A549 (cell line): Measurements from ENCODE around the genes CD109 and MEI4.

GRCh38 chr6:71294009-71294949 is 5.7 kb downstream of the OGFRL1 start:
- PRO-cap: no peak
CAGE:
- cytosol, long polyA plus RNA: no peak
- long polyA plus RNA: no peak
- nucleus, long polyA plus RNA: no peak

DNA sequence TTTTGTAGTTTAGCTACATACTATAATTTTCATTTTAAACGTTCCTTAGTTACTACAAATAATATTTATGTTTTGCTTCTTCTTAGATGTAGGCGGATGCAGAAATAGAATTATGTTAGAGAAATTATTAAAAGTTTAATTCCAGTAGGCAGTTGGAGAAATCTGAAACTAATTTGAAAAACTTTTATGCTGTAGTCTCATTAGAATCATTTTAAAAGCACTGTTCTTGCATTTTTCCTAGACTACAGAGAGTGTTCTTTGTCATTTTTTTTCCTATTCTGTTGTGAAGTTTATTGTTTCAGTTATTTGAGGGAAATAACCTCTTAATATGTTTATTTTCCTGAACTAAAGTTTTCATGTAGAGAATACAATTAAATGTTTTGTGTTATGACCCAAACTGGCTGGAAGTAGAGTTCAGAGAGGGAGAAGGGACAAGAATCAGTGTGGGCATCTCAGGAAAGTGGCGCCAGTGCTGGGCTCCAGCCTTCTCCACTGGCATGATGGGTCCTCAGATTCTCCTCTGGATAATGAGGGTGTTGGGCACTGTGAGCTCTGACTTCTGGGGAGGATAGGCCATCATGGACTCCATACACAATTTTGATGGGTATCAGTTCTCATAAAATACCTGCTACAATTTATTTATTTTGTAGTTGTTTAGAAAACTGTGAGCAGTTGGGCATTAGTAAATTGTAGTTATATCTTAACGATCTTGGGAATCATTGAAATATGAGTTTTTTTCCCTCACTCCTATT is 18.3 kb downstream of the OGFRL1 start:
- PRO-cap: no peak
CAGE:
- cytosol, long polyA plus RNA: no peak
- long polyA plus RNA: no peak
- nucleus, long polyA plus RNA: no peak

GRCh38 chr6:72274253-72274572 is 347.7 kb upstream of the KCNQ5 start:
- PRO-cap: no peak
CAGE:
- cytosol, long polyA plus RNA: no peak
- long polyA plus RNA: no peak
- nucleus, long polyA plus RNA: no peak

DNA sequence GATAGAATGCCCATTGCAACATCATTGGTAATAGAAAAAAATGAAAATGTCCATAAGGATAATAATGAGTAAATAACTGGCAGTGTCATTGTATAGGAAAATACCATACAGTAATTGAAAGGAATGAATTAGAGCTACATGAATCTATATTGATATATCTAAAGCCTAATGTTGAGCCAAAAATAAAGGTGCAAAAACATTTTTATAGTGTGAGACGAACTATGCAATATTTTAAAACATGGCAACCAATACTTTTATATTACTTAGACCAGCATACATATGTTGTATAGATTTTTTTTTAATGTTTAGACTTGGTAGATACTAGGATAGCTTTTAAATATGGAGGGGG is 26.4 kb downstream of the KCNQ5 start:
- PRO-cap: no peak
CAGE:
- cytosol, long polyA plus RNA: no peak
- long polyA plus RNA: no peak
- nucleus, long polyA plus RNA: no peak

DNA sequence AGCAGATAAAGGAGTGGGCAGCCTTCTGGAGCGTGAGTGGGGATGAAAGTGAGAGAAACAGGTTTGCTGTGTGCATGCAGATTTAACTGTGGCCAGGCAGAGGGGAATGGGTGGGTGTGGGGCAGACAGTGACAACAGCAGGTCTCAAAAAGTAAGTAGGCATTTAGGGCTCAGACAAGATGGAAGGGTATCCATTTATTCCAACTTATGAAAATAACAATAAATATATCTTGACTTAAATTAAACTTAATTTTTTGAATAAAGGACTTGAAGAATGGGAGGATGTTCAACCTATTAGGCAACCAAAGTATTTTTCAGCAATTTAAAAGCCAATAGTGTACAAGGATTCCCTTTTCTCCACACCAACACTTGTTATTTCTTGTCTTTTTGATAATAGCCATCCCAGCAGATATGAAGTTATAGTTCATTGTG is 149.2 kb downstream of the KCNQ5 start:
- PRO-cap: no peak
CAGE:
- cytosol, long polyA plus RNA: no peak
- long polyA plus RNA: no peak
- nucleus, long polyA plus RNA: no peak

GRCh38 chr6:73264249-73265015 is 1.4 kb upstream of the KHDC1 start:
- PRO-cap: no peak
CAGE:
- cytosol, long polyA plus RNA: no peak
- long polyA plus RNA: no peak
- nucleus, long polyA plus RNA: no peak

- PRO-cap: unidirectional peak, minus-strand start at chr6:73373314
CAGE:
- cytosol, long polyA plus RNA: no peak
- long polyA plus RNA: no peak
- nucleus, long polyA plus RNA: no peak
Observed at GRCh38 chr6:73373046-73373409, 3.3 kb upstream of the OOEP start.

- PRO-cap: no peak
CAGE:
- cytosol, long polyA plus RNA: no peak
- long polyA plus RNA: no peak
- nucleus, long polyA plus RNA: start-site peak on the minus strand at chr6:73519371-73519406, 40 and 16 reads in 2 replicates
Observed at GRCh38 chr6:73518735-73519467, 1.9 kb downstream of the EEF1A1 start.

DNA sequence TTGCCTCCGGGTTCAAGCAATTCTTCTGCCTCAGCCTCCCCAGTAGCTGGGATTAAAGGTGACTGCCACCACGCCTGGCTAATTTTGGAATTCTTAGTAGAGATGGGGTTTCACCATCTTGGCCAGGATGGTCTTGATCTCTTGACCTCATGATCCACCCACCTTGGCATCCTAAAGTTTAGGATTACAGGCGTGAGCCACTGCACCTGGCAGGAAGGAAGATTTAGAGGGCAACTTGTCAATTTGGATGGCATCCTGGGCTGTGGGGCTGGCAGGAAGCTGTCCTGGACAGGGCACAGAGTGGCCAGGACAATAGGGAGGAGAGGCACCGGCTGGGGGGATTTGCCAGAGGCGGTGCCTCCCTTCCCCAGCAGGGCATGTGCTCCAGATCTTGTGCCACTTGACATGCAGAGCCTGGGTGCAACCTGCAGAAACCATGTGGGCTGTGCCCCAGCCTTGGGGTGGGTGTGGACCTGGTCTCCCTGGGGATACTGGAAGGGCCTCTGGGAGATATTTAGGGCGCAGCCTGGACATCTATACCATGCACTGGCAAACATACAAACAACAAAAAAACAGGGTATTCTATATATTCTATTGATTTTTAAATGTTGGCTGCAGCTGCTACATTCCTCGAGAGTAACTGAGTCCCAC is 58.5 kb upstream of the EEF1A1 start:
- PRO-cap: no peak
CAGE:
- cytosol, long polyA plus RNA: no peak
- long polyA plus RNA: no peak
- nucleus, long polyA plus RNA: no peak

- PRO-cap: no peak
CAGE:
- cytosol, long polyA plus RNA: start-site peak on the minus strand at chr6:73696235-73696297, 14 and 17 reads in 2 replicates
- long polyA plus RNA: no peak
- nucleus, long polyA plus RNA: start-site peak on the plus strand at chr6:73695783-73695963, 561 and 2,578 reads in 2 replicates; start-site peak on the minus strand at chr6:73696246-73696294, 12 and 10 reads in 2 replicates
Observed at GRCh38 chr6:73695457-73696746, at the start of gene CD109. CD109 (plus strand) TSS chr6:73696203.

- PRO-cap: no peak
CAGE:
- cytosol, long polyA plus RNA: no peak
- long polyA plus RNA: no peak
- nucleus, long polyA plus RNA: no peak
Observed at GRCh38 chr6:74606854-74607151, 599.0 kb downstream of the COL12A1 start.

DNA sequence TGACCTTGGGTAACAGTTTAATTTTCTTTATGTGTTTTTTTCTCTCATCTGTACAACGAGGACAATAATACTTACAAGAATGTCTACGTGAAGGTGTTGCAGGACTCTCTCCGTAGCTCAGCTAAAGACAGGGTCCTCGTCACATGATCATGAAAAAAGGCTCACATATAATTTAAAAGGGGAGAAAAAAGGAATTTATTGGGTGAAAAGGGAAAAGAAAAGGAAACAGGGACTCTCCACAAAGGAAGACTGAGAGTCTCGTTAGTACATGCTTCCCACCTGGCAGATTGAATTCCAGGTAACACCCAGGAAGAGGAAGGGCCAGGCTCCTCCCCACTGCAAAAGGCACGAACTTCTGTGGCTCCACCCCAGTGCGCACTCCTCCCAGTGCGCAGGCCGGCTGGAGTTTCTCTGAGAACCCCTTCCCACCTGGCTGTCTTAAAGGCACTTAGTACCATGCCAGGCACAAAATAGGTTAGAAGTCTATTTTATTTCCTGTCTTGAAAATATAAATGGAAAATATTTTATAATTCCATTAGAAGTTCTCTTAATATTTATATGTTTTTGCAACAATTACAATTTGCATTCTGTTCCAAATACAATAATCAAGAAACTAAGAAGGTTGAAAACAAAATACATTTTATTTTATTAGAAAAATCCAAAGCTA is 129.9 kb downstream of the COL12A1 start:
- PRO-cap: no peak
CAGE:
- cytosol, long polyA plus RNA: no peak
- long polyA plus RNA: no peak
- nucleus, long polyA plus RNA: no peak

DNA sequence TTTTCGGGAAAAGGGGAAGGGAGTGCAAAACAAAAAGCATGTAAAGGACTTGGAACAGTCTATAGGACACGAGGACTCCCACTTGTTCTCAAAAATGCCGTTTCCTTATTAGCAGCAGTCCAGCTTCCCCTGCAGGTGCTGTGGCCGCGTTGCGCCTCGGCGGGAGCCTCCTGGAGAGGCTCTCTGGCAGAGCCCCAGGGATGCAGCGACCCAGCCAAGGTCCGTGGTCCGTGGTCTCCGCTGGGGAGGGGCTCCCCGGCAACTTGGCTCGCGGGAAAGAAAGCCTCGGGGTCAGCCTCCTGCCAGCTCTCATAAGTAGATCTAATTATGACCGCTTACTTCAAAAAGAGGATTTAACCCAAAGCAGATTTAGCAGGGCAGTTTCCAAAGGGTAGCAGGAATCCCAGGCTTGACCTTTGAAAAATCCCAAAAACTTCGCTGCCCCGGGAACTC is 65.0 kb upstream of the TMEM30A start:
- PRO-cap: no peak
CAGE:
- cytosol, long polyA plus RNA: no peak
- long polyA plus RNA: no peak
- nucleus, long polyA plus RNA: no peak

DNA sequence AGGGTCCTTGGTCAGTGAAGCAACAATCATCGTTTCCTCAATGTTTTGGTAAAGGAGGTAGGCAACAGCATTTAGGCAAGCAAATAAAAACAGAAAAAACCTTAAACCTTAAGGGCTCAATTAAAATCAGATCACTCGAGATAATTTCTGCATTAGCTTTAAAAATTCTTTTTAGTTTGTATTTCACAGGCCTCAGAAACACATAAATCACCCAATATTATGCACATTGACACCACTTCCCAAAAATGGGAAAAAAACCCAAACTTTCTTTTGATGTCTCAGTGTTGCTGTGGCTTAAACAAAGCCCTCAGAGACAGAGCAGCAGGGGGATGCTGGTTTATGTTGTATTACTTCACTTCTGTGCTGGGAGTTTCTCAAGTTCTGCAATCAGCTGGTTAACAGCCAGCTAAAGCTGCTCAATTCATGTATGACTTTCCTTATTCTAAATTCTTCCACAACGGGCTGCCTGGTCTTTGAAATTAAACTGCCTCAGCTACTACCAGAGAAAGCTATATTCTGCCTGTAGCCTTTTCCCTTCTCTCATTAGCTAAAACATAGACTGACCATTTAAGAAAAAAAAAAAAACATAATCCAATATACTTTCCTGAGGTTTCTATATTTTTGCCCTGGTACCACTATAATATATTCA is 5.6 kb downstream of the FILIP1 start:
- PRO-cap: no peak
CAGE:
- cytosol, long polyA plus RNA: no peak
- long polyA plus RNA: no peak
- nucleus, long polyA plus RNA: no peak

DNA sequence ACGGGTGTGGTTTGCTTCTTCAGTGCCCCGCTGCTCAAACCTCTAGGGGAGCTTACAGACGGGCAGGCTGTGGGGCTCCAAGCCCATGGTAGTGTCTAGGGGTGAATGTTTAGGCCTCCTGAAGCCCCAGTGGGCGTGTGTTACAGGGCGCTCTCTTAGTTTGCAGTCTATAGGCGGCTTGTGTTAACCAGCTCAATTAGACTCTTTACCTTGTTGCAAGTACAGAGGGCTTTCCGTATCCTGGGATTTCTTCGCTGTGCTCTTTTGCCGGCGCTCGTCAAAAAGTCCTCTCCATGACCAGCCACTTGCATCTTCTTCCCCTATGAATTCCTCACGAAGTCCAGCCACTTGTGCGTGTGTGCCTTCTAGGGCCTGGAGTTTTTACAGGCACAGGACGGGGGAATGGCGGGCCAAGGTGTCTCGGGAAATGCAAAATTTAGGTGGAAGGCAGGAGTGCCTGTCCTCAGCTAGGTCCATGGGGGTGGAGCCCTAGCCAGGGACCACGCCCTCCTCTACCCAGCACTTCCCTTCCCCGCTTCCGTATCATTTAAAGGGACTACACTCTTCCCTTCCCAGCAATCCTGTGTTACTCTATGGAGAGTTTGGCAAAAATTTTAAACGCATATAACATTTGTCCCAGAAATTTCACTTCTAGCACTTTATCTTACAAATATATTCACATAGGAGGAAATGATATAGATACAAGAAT is 94.5 kb downstream of the HTR1B start:
- PRO-cap: no peak
CAGE:
- cytosol, long polyA plus RNA: no peak
- long polyA plus RNA: no peak
- nucleus, long polyA plus RNA: no peak

DNA sequence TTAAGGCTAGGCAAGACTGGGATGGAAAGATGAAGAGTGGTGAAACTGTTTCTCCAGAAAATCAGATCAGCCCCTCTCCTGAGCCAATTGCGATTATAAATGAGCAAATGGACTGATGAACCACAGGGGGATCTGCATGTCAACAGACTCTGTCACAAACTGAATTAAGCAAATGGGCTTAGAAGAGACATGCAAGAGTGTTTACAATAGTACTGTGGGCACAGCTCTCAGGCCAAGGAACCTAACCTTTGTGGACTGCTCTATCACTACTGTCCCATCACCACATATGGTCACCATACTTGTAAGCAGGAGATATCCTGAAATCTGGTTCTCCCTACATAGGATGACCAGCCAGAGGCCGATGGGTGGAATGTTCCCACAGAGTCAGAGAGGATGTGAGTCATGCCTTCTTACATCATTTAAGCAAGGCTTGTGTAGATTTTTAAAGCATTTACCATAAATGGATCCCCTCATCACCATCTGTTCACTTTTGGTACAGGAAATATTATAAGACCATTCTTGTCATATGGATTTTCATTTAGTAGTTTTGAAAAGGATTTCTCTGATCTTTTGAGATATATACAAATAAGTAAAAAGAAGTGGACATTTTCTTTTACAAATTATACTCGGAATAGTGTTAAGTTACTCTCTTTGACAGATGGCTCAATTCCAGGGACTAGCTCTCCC is 6.8 kb downstream of the HTR1B start:
- PRO-cap: no peak
CAGE:
- cytosol, long polyA plus RNA: no peak
- long polyA plus RNA: no peak
- nucleus, long polyA plus RNA: no peak

DNA sequence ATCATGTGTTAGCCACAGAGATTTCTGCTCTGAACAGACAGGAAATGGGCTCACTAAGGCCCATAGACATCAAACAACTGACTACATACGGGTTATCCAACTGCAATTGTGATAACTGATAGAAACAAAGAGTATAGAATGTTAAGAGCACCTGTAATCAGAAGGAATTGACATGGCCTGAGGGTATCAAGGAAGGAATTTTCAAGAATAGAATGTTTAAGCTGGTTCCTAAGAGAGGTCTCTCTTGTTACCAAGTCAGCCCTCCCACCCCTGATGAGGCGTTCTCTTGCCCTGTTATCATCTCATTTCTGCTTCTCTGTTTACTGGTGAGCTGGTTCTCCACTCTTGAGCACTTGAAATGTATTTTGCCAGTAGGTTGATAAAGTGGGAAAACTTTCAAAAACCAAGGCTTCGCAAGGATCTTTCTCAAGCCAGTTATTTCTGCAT is at the start of gene MEI4:
Gene MEI4 (plus strand): TSS at position 273 of the 447 bp plus-strand sequence.
- PRO-cap: no peak
CAGE:
- cytosol, long polyA plus RNA: no peak
- long polyA plus RNA: no peak
- nucleus, long polyA plus RNA: no peak

DNA sequence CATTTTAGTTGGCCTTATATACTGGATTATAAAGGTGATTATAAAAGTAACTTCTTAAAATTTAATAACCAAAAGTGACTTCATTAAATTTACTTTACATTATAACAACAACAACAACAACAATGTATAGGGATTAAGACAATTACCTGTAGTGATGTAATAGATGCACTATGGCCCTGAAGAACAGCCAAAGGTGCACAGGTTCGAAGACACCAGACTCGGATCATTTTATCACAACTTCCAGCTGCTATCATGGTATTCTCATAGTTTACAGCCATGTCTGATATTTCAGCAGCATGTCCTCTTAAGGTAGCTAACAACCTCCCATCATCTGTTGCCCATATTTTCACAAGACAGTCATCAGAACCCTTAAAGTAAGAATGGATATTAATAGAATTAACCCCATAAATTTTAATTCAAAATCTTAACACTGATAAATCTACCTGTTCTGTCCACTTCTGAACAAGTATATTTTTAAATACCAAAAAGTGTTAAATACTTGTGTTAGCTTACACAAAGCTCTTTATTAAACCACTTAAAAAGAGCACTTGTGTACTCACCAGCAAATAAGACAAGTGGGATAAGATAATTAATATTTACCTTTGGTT is 52.2 kb downstream of the PHIP start:
- PRO-cap: no peak
CAGE:
- cytosol, long polyA plus RNA: no peak
- long polyA plus RNA: no peak
- nucleus, long polyA plus RNA: no peak

DNA sequence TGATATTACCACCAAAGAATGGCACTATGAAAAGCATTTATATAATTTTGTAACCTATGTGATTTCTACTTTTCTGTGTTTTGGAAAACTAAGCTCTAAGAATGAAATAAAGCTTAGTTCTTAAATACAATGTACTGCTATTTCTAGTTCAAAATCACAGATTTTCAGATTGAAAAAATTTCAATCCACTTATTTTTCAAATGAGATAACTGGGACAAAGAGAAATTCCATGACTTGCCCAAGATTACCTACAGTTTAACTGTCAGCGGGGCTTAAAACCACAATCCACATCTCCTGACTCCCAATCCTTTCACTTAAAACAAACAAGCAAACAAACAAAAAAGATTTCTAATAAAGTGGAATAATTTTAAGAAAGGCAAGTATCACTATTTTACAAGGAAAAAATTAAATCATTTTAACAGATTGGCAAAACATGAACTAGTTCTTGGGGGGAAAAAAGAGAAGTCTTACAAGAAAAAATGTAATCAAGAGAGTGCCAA is 4.2 kb downstream of the PHIP start:
- PRO-cap: no peak
CAGE:
- cytosol, long polyA plus RNA: no peak
- long polyA plus RNA: no peak
- nucleus, long polyA plus RNA: no peak

- PRO-cap: no peak
CAGE:
- cytosol, long polyA plus RNA: no peak
- long polyA plus RNA: no peak
- nucleus, long polyA plus RNA: no peak
Observed at GRCh38 chr6:79171083-79171282, 92.9 kb upstream of the PHIP start.